Kidney (tissue), 2 donors: ENCODE measurements around a stretch of chr2.

- PRO-cap, result bidirectional peak, plus-strand start at chr2:42041134, minus-strand start at chr2:42040959
- RRBS, result no CpG with 5 or more reads among the region's 5 CpGs
Measured at GRCh38 chr2:42040876-42041204, 7.0 kb upstream of the PKDCC start.

GRCh38 chr2:42048301-42048494, 377 bp downstream of the PKDCC start:
- PRO-cap, result no peak
- RRBS, result 2% methylated on average over 10 of the region's 29 CpGs

DNA sequence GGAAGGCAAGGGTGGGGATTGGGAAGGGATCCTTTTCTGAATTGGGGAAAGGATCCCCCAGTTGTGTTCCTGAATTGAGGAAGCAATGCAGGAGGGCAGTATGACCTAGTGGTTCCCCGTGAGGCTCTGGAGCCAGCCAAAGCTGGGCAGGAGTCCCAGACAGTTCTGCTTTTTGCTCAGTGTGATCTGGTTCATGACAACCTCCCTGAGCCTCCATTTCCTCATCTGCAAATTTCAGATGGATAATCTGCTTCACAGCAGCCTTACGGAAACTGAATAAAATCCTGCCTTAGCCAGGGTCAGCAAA, 12.8 kb downstream of the PKDCC start:
- PRO-cap, result bidirectional peak, plus-strand start outside the sequence, minus-strand start at position 167 of the sequence
- RRBS, result no CpG with 5 or more reads among the region's 2 CpGs

GRCh38 chr2:42078585-42079055, 30.8 kb downstream of the PKDCC start:
- PRO-cap, result no peak
- RRBS, result no CpG with 5 or more reads among the region's 5 CpGs

- PRO-cap, result unidirectional peak, plus-strand start at chr2:42101233; bidirectional peak, plus-strand start at chr2:42101361, minus-strand start at chr2:42101310; bidirectional peak, plus-strand start at chr2:42101493, minus-strand start at chr2:42101467
- RRBS, result 3% methylated on average over 12 of the region's 83 CpGs
Measured at GRCh38 chr2:42100763-42101746, 53.2 kb downstream of the PKDCC start.

GRCh38 chr2:42191227-42191790, 22.2 kb downstream of the EML4 start:
- PRO-cap, result no peak
- RRBS, result no CpG with 5 or more reads among the region's 4 CpGs

DNA sequence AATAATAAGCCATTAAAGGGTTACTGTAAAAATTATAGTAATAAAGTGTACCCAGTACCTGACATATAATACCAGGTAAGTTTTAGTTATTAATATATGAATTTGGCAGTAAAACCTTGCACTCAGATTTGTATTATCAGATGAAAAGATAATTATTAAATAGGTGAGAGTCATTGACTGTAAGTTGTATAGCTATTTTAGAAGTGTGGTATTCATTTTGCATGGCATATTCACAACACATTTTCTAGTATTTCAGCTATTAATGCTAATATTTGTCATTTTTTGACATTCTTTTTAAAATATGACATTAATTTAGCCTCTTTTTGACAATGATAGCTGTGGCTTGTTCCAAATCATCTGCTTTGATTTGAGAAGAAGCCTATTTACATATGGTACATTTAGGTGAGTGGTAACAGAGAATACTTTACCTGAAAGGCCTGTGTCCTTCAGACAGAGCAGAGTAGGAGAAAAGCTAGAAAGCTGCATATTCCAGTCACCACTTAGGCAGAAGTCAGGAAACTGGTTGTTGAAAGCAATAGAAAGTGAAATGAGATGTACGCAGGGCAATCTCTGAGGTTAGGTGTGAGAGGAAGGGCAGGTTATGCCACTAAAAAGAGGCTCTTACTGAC, 93.8 kb downstream of the COX7A2L start:
- PRO-cap, result no peak
- RRBS, result no CpG with 5 or more reads among the region's 1 CpG

DNA sequence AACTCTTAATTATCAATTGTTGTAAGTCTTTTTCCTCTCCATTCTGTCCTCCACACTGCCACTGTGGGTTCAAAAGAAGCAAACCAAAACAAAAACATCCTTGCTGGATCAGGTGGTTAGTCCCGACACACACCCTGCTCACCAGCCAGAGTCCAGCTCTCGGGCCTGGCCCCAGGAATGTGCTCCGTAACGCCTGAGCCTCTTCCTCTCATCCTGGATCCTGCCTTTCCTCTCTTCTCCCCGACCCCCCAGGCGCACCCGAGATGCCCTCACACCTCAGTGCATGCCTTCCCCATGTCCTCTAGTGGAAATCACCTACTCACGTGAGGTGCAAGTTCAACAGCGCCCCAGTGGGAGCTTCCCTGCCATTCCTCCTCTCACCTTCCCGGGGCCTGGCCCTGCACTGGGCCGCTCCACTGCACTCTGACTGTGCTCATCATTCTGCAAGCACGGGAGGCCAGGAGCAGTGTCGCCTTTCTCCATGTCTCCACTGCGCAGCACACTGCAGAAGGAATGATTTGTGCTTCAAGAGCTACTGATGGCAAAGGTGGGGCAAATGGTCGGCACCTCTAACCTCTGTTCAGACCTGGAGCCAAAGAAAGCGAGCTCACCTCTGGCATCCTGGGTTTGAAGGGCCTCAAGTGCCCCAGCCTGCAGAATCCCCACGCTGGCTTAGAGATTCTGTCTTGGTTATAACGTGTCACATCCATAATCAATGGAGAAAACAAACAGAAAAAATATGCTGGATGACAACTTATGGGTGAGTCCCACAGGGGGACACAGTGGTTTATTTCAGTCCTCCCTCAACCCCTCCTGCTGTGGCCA, 20.4 kb downstream of the COX7A2L start:
- PRO-cap, result no peak
- RRBS, result no CpG with 5 or more reads among the region's 18 CpGs

GRCh38 chr2:42361903-42362401, 935 bp upstream of the COX7A2L start:
- PRO-cap, result no peak
- RRBS, result no CpG with 5 or more reads among the region's 3 CpGs

DNA sequence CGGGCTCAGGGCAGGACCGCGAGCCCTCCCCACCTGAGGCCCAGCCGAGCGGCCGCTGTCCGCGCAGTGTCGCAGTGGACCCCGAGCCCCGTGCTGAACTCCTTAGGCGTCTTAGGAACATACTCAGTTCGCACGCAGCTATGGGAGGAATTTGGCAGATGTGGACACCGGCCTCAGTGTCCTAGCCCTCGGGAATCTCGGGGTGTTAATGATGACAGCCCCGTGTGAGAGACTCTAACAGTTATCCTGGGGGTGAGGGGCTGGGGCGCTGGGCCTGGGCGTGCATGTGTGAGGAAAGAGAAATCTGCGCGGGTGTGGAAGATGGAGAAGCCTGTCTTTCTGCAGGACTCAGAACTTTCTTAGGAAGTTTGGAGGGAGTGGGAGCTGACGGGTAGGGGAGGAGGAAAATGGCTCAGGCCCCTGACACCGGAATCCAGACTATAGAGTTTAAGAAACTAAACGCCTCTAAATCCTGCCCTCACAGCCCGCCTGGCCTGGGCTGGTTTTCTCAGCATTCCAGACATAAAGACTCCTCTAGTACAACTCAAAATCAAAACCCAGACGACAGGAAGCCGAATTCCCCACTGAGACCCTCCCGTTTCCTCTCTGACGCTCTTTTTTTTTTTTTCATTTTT, 969 bp upstream of the HAAO start:
- PRO-cap, result bidirectional peak, plus-strand start at position 66 of the sequence, minus-strand start outside the sequence; bidirectional peak, plus-strand start at position 307 of the sequence, minus-strand start at position 361 of the sequence; unidirectional peak, minus-strand start at position 524 of the sequence
- RRBS, result 10% methylated on average over 1 of the region's 30 CpGs

DNA sequence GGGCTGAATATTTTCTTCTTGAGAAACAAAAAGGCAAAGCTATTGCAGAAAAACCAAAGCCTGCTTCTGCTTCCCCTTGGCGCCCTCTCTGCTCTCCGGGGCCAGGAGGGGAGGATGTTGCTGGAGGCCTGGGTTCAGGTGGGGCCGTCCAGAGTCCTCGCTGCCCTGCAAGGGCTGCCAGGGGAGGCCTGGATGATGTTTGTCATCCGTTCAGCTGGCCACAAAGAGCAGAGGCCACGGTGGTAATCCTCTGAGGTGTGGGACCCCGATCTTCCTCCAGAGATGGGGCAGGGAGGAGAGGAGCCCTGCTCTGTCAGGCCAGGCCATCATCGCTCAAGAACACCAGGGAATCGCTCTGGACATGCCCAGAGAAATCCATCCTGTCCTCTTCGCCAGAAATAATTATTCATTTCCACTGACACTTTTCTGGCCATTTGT, 74.0 kb upstream of the HAAO start:
- PRO-cap, result no peak
- RRBS, result no CpG with 5 or more reads among the region's 10 CpGs

DNA sequence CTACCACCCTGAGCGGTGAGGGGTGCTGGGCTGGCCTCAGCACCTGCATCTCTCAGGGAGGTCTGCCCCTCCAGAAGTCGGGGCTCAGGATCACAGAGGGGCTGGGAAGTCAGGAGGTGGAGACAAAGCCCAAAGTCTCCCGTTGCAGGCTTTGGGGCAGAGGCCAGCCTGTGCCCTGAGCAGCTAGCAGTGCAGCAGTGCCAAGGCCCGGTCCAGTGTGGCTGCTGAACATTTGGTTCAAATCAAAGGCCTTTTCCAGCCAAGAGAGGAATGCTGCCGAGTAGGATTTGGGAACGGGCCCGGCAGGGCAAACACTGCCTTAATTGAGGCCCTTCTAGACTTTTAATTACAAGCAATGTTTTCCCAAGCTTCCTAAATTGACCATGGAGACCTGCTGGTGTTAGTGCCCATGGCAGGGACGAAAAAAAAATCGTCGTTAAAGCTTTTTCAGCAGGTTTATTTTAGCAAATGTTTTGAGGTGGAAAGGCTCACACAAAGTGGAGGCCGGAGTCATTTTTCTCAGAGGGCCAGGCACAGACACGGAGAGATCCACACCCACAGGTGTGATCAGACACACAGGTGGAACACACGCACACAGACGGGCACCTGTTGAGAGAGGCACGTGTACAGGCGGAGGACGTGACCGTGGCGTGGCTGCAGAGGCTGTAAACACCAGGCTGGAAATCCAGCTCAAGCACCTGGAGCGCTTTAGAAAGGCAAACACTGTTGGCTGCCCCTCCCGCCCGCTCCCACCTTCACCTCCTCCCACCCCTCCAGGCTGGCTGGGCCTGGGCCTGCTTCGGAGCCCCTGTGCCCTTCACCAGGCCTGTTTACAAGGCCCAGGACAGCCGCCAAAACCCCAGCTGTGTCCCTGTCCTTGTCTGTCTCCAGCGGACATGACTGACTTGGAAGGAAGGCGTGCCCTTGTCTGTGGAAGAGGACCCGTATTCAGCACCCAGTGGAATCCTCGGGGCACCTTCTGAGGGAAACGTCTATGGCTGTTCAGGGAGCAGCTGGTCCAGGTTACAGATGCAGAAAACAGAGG, 133.9 kb upstream of the HAAO start:
- PRO-cap, result no peak
- RRBS, result 11% methylated on average over 4 of the region's 29 CpGs

DNA sequence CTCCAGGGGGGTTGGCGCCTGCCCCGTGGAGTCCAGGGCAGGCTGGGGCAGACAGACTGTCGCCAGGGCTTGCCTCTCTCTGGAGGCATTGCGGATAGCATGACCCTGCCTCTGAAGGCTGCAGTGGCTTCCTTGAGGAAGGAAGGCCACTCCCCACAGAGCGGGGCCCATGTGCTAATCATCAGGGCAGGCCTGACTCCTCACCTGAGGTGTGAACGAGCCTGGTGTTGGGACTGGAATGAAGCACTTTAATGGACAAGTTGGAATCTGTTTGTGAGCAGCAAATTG, 144.8 kb upstream of the HAAO start:
- PRO-cap, result no peak
- RRBS, result no CpG with 5 or more reads among the region's 6 CpGs

GRCh38 chr2:42961240-42962036, 169.1 kb upstream of the HAAO start:
- PRO-cap, result unidirectional peak, minus-strand start at chr2:42961393
- RRBS, result no CpG with 5 or more reads among the region's 24 CpGs

DNA sequence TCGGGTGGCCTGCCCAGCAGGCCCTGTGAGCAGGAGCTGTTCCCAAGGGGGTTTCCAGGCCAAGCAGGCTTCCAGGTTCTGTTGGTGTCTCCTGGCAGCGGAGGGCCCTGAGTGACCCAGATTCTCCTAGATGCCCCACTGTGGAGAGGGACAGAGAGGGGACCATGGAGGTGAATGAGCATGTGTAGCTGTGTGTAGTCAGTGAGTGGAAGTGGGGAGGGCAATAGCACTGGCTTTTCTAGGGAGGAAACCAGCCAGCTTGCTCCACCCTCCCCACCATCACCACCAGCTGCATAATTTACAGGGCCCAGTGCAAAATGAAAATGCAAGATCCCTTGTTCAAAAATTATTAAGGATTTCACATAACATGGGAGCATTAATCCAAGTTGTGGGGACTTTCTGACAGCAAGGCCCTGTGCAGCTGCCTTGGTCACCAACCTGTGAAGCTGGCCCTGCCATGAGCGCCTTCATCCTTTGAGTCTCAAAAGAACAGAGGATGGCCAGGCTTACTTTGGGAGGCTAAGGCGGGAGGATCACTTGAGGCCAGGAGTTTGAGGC, 172.3 kb upstream of the HAAO start:
- PRO-cap, result unidirectional peak, minus-strand start at position 207 of the sequence
- RRBS, result no CpG with 5 or more reads among the region's 4 CpGs

- PRO-cap, result no peak
- RRBS, result 70% methylated on average over 2 of the region's 13 CpGs
Measured at GRCh38 chr2:43047330-43047837, 179.0 kb downstream of the ZFP36L2 start.

GRCh38 chr2:43070056-43070551, 156.3 kb downstream of the ZFP36L2 start:
- PRO-cap, result no peak
- RRBS, result no CpG with 5 or more reads among the region's 6 CpGs

DNA sequence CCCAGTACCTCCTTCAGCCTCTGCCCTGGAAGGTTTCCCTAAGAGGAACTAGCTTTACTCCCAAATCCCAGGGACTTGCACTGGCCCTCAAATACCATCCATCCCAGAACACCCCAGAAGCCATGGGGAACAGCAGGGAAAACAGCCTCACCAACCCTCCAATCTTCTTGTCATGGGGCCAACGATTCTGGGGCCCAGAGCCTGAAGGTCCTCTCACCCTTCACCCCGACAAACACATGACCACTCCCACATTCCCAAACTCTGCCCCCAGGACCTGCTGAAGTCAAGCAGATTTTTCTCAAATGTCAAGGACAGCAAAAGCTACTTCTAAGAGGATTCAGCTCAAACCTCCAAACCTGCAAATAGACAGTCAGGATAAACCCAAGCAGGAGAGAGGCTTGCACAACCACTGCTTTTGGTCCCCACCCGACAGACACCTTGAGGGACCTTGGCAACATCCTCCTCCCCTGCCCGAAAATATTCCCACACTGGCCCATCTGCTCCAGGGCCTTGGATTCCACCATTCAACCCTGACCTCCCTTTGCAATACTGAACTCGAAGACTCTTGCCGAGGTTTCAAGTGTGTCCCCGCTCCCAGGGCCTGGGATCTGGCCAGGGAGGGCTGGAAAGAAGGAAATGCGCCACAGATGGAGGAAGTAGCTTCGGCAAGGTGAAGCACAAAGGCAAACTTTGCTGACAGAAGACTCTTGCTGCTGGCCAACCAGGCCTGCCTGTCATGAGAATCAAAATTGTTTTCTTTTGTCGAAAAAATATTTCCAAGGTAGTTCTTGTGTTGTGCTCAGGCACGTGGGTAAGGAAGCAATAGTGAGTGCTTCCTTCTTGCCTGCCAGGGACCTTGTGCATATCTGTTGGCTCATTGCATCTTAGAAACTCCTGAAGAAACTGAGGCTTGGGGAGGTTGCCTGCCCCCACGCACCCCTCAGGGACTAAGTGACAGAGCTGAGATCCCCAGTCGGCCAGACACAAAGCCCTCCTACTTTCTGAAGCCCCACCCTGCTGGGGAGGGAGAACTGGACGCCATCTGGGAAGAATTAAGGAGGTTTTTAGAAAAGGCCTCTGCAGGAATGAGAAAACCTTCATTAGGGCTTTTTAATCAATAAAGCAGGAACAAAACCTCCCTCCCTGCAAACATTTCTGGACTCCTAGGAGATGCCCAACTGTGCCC, 143.1 kb downstream of the ZFP36L2 start:
- PRO-cap, result bidirectional peak, plus-strand start at position 1,067 of the sequence, minus-strand start at position 949 of the sequence
- RRBS, result no CpG with 5 or more reads among the region's 14 CpGs

- PRO-cap, result no peak
- RRBS, result no CpG with 5 or more reads among the region's 3 CpGs
Measured at GRCh38 chr2:43107083-43107480, 119.3 kb downstream of the ZFP36L2 start.

DNA sequence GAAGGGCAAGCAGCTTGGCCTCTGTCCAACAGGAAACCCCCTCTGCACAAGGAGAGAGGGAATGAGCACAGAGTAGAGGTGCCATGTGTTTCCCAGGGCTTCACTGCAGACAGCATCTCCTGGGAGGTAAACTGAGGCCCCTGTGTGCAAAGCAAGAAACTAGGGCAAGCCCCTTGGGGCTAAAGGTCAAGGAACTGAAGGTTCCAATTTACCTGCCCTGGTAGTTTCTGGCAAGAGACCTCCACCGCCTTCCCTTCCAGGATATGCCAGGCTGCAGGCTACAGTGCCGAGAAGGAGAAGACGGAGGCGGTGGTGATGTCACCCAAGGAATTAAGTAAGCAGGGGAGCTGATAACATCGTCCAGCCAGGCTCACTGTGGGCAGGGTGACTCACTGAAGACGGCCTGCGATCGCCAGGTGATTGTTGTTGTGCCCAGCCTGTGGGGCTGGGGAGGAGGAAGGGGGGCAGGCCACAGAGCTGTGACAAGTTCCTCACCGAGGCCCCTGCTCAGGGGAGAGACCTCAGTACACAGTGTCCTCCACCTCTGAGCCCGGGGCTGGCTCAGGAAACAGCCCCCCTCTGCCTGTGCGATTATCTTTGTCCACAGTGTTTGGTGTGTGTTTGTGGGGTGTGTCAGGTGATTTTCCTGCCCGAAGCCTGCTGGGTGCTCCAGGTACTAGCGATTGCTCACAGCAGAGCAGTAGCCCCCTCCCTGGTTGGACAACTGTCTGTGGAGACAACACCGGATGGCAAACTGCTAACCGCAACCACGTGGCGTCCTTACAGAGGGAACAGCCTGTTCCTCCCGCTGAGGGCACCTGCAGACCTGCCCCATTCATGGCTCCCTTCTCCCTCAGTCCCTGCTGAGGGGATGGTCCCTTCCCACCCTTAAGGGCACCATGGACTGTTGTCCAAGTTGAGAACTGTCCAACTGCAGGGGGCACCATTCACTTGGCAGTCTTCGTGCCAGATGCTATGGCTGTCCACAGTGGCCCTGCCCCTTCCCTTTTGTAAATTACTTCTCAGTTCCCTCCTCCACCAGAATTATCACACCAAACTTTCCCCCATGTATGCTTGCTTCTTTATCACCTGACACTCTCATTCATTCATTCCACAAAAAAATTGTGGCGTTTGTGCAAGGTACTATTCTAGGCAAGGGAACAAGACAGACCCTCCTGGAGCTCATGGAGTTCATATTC, 95.2 kb downstream of the ZFP36L2 start:
- PRO-cap, result no peak
- RRBS, result no CpG with 5 or more reads among the region's 20 CpGs